ENCODE results near the gene SPOCK2.

GRCh38 chr10:71727191-71727713 lies 7.7 kb upstream of the C10orf105 start:
- PRO-cap = no peak

DNA sequence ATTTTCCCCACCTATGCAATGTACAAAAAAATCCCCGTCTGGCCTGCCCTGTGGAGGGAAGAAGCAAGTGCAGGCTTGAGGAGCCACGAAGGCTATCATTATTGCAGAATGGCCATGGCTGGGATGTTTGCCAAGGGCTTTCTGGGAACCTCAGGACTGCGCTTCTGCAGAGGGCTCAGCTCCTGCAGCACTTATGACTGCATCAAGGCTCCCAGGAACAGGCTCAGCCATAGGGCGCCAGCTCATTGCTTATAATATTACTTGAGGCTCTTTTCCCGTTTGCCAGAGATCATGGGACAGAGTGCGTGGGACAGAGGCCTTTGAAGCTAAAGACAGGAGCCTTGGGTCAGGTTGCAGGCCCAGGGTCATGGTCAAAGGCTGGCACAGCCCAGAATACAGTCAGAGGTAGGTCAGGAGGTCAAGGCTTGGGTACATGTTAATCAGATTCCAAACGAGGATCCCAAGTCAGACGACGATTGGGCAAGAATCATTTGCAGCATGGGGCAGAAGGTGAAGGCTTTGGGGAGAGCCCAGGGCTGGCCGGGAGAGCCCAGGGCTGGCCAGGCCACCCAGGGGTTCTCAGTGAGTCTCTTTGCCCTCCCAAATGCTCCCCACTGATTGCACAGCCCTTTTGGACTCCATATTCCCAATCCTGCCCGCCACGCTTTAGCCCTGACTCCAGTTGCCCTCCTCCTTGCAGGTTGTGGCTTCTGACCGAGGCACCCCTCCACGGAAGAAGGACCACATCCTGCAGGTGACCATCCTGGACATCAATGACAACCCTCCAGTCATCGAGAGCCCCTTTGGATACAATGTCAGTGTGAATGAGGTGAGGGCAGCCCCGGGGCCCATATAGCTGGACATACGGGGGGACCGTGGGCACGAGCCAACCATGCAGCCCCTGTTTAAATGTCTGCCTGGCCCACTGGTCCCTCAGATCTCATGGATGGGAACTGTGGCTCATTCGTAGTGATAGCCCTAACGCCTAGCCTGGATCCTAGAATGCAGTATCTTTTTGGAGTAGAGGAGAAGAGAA lies 20.9 kb upstream of the C10orf105 start:
- PRO-cap = bidirectional peak, plus-strand start at position 285 of the sequence, minus-strand start at position 192 of the sequence

GRCh38 chr10:71756236-71757288 lies 16.8 kb downstream of the VSIR start:
- PRO-cap = no peak

- PRO-cap = bidirectional peak, plus-strand start at chr10:71772434, minus-strand start at chr10:71772377
Observed at GRCh38 chr10:71771935-71772767, 1.2 kb downstream of the VSIR start.

GRCh38 chr10:71772847-71773308 lies 442 bp downstream of the VSIR start:
- PRO-cap = no peak

DNA sequence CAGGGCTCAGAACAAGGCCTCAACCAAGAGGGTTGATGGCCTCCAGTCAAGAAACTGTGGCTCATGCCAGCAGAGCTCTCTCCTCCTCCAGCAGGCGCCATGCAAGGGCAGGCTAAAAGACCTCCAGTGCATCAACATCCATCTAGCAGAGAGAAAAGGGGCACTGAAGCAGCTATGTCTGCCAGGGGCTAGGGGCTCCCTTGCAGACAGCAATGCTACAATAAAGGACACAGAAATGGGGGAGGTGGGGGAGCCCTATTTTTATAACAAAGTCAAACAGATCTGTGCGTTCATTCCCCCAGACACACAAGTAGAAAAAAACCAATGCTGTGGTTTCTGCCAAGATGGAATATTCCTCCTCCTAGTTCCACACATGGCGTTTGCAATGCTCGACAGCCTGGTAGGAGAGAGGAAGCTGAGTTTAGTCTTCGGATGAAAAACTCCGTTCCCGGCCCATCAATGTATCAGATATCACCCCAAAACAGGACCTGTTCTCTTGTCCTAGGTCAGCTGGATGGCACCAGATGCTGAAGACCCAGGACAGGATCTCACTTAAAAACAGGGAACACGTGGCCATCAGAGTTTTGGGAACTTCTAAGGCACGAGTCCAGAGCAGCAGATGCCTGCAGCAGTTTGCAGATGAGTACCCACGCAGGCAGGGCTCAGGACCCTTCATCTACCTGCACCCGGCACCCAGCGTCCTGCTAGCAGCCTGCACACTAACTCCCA lies 33.8 kb downstream of the PSAP start:
- PRO-cap = no peak

DNA sequence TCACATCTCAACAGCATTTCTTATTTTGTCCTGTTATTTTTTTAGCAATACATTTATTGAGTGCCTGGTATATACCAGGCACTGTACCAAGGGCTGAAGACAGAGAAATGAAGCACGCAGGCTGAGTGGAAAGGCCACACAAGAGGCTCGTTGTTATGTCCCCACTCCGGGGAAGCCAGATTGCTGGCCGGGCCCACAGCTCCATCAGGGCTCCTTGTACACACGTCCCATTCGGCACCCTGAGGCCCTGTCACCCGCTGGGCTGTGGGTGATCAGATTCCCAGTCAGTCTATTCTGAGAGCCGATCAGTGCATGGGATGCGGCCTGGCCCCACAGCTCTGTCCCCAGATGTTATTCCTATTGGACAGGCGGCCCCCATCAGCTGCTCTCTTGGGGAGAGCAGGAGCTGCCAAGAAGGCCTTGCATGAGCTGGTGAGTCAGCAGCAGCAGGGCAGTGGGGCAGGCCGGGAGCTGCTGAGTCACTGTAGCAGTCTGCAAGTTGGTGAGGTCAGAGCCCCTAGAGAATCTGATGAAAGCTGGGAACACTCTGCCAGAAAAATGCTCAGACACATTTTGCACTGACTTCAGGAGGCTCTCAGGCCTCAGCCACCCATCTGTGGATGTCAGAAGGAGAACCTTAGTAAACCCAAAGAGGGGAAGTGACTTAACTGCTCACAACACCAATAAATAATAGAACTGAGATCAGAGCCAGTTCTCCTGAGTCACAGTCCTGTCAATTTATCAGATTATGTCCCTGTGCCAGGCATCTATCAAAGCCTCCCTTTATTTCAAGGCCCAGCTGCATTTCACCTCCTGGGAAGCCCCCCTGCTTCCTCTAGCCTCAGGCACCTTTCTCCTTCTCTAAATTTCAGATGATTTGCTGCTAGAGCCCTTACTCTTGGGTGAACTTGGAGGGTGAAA lies 9.4 kb upstream of the PSAP start:
- PRO-cap = bidirectional peak, plus-strand start at position 520 of the sequence, minus-strand start at position 296 of the sequence

GRCh38 chr10:71903549-71904244 lies 52.6 kb upstream of the PSAP start:
- PRO-cap = no peak

- PRO-cap = no peak
Observed at GRCh38 chr10:72017610-72017869, 53.3 kb downstream of the CHST3 start.

- PRO-cap = no peak
Observed at GRCh38 chr10:72060533-72060951, 27.8 kb downstream of the SPOCK2 start.

DNA sequence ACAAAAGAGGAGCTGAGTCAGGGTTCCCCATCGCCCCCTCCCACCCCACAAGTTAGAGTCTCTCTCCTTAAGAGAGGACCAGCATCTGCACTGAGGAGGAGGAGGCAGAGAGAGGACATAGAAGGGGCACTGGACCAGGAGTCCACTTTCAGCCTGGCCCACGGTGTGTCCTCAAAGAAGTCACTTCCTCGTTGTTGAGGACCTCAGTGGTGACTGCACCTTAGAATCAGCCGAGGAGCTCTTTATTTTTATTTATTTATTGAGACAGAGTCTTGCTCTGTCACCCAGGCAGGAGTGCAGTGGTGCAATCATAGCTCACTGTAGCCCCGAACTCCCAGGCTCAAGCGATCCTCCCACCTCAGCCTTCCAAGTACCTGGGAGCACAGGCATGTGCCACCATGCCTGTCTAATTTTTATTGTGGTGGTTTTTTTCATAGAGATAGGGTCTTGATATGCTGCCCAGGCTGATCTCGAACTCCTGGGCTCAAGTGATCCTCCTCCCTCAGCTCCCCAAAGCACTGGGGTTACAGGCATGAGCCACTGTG lies 11.4 kb downstream of the SPOCK2 start:
- PRO-cap = no peak

DNA sequence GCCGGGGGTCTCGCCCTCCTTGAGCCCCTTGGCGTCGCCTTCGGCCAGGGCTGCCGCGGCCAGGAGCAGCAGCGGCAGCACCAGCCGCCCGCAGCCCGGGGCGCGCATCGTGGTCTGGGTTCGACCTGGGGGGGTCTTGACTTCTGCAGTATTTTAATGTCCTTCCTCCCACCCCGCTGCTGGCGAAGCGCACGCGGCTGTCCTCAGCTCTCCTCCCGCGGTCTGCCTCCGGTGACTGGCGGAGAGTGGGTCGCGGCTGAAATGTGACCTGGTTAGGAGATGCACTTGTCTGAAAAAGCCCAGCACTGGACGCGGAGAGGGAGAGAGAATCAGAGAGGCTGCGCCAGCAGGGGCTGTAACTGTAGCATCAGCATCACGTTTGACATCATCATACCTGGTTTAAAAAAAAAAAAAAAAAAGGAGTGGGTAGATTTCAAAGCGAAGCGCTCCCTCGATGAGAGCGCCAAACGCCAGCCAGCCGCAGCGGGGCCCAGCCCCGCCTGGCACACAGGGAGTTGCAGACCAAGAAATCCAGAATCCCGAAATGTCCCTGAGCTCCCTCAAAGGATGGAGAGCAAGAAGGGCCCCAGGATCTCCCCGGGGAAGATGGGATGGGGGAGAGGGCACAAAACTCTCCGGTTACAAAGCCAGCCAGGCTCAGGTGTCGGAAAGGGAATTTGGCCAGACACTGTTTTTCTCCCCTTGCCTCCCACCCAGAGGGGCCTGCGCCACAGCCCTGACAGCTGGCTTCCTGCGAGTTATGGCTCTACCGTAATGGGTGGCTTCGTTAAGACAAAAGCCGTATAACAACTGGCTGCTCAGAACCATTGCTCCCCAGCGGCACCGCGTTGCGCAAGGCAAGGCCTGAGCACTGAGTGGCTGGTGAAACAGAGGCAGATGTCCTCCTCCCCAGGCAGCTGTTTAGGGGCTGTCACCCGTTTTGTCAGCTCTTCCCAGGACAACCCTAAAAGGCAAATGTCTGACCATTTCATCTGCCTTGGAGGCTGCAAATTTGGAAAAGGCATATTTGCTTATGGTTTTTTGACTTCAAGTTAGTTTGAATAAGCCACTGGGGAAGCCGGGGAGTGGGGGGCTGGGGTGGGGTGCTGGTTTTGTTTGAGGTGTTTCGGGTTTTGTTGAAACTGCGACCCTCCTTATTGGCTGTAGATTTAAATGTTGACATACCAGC lies at the start of gene SPOCK2:
Gene SPOCK2, minus strand, starts transcription at position 331 of the 1,189 bp plus-strand sequence.
- PRO-cap = bidirectional peak, plus-strand start at position 429 of the sequence, minus-strand start at position 331 of the sequence

DNA sequence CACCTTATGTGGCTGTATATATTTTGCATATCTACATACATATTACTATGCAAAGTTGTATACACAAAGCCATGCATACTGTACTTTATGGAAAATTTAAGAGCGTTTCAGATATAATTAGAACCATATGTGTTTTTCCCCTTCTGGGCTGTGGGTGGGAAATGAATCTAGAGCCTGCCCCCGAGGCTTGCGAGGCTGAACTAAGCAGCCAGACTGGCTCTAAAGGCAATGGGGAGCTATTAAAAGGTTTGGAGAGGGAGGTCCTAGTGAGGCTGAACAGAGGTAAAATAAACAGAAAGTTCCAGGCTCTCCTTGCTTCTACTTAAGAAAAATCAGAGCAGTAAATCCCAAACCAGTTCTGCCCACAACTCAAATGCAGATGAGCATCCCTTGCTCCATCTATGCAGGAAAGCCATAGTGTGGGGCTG lies 14.2 kb upstream of the DDIT4 start:
- PRO-cap = no peak

DNA sequence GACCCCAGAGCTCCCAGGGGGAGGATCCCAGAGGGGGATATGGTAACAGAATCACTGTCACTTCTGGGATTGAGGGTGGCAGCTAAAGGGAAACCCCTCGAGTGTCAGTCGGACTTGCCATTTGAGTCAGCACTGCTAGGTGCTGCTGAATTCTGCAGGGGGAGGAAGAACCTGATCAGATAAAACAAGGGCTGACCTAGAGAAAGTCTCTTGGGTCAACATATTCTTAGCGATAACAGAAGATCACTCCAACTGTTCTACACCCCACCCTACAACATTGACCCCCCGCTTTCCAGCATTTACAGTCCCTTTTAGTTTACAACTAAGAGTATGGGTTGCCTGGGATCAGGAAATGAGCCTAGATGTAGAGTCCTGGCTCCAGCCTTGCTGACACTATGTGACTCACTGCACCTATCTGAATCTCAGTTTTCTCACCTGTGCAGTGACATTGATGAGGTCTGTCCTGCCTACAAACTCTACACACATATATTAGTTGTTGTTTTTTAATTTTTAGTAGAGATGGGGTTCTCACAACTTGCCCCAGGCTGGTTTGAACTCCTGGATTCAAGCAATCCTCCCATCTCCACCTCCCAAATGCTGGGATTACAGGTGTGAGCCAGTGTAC lies 12.2 kb upstream of the DDIT4 start:
- PRO-cap = bidirectional peak, plus-strand start at position 352 of the sequence, minus-strand start at position 123 of the sequence

DNA sequence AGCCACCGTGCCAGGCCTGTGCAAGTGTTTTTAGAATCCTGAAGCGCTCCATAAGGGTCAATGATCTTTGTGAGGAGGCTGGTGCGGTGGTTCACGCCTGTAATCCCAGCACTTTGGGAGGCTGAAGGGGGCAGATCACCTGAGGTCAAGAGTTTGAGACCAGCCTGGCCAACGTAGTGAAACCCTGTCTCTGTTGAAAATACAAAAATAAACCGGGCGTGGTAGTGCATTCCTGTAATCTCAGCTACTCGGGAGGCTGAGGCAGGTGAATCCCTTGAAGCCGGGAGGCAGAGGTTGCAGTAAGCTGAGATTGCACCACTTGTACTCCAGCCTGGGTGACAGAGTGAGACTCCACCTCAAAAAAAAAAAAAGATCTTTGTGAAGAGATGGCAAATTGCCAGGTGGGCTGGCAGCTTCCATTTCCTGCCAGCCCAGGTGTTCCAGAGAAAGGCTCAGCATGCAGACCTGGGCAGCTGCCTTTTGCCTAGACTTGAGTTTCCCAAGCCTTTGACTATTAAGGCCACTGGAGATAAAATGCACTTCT lies 10.2 kb upstream of the DDIT4 start:
- PRO-cap = bidirectional peak, plus-strand start at position 443 of the sequence, minus-strand start at position 326 of the sequence

- PRO-cap = no peak
Observed at GRCh38 chr10:72316424-72316815, 38.3 kb downstream of the DNAJB12 start.

DNA sequence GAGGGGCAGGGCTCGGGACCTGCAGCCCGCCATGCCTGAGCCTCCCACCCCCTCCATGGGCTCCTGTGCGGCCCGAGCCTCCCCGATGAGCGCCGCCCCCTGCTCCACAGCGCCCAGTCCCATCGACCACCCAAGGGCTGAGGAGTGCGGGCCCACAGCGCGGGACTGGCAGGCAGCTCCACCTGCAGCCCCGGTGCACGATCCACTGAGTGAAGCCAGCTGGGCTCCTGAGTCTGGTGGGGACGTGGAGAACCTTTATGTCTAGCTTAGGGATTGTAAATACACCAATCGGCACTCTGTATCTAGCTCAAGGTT lies 28.6 kb downstream of the DNAJB12 start:
- PRO-cap = no peak

DNA sequence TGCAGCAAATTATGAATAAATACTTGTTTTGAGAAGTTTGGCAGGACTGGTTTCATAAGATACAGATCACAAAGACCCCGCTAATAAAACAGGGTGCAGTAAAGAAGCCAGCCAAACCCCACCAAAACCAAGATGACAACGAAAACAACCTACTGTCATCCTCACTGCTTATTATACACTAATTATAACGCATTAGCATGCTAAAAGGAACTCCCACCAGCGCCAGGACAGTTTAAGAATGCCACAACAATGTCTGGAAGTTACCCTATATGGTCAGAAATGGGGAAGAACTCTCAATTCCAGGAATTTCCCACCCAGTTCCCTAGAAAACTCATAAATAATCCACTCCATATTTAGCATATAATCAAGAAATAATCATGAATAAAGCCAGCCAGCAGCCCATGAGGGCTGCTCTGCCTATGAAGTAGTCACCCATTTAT lies 20.8 kb downstream of the MICU1 start:
- PRO-cap = no peak

DNA sequence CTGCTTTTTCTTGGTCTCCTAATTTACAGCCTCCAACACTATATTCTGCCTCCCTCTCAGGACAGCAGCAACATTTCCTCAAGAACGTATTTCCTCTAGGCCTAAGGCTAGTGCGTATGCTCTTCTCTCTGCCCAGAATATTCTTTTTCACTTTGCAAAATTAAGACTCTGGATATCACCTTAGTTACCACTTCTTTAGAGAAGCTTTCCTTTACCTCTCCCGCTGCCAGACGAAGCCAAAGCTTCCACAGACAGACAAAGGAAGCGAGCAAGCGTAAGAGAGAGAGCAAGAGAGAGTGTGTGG lies 64.2 kb downstream of the P4HA1 start:
- PRO-cap = no peak

DNA sequence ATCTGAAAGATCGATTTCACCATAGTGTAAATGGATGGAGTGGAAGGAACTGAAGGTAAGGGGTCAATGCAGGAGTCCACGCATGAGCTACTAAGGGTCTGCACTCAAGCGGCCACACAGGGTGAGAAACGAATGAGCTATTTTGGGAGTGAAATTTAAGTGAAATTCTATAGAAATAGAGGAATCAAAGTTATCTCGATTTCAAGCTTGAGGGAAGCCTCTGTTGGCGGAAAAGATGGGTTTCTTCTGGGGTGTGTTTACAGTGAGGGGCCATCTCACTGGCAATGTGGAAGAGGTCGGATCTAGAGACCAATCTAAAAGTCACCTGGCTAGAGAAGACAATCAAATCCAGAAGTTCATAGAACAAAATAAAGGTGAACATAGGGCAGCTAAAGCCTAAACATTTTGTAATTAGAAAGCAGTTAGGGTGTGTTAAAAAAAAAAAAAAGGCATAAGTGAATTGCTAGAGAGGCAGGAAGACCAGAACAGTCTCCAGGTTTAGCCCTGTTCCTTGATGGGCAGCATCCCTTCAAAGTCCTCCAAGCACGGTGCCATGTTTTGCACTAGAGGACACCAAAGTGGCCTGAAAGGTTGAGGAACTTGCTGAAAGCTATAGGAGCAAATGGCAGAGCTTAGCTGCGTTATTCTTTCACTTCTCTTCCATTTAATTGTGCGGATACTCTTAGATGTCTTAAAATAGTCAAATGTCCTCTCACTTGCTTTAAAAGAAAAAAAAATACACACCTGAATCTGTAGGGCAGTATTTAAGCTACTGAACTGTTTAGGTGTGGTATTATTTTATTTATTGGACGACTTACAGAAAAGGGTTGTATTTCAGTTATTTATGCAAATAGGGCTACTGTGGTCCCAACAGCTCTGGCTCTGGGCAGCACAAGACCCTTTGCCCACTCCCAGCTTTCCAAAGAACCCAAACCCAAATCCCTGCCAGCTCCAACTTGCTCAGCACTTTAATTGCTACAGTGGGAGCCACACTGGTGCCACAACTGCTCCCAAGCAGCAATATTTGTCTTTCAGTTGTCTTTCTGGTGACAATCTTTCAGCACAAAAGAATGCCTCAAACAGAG lies 15.2 kb downstream of the DNAJC9 start:
- PRO-cap = no peak